Bronchus fibroblast of lung (primary cell): ENCODE results near the genes EIF2B5, AP2M1 and DNAJB11.

DNA sequence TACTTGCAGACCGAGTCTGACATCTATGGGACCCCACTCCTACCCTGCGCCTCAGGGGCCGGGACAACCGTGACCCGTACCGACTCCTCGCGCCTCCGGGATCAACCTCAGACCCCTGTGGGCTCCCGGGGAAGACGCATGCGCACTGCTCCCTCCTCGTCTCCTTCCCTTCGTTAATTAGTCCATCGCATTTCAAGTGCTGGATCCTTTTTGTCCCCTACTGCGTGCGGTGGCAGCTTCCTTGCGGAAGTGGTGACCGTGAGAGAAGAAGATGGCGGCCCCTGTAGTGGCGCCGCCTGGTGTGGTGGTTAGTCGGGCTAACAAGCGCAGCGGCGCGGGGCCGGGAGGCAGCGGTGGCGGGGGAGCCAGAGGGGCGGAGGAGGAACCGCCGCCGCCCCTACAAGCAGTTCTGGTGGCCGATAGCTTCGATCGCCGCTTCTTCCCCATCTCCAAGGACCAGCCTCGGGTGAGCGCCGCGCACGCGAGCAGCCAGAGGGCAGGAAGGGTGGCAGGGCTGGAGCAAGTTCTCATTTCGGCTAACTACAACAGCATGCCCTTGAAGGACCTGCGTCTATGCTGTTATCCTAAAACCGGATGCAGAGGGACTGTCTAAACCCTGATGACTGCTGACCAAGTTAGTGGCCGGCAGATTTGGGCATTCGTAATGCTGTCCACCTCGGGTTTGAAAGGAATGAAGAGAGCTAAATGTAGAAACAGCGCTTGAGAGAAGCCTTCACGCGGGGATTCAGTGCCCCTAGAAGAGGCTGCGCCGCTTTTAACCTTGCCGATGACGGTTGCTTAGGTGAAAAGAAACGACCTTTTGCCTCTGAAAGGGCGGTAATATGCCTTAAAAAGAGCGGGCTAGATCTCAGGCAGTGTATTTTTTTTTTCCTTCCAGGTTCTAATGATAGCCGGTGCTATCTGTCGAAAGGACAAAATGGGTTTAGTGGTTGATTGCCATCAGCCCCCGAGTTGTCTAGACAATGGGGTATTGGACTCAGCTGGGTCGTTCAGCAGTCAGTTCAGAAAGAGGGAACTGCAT, at the start of gene EIF2B5:
Gene EIF2B5 (plus strand): TSS at position 244 of the 1,042 bp plus-strand sequence.
- RAMPAGE, long total RNA = no peak

DNA sequence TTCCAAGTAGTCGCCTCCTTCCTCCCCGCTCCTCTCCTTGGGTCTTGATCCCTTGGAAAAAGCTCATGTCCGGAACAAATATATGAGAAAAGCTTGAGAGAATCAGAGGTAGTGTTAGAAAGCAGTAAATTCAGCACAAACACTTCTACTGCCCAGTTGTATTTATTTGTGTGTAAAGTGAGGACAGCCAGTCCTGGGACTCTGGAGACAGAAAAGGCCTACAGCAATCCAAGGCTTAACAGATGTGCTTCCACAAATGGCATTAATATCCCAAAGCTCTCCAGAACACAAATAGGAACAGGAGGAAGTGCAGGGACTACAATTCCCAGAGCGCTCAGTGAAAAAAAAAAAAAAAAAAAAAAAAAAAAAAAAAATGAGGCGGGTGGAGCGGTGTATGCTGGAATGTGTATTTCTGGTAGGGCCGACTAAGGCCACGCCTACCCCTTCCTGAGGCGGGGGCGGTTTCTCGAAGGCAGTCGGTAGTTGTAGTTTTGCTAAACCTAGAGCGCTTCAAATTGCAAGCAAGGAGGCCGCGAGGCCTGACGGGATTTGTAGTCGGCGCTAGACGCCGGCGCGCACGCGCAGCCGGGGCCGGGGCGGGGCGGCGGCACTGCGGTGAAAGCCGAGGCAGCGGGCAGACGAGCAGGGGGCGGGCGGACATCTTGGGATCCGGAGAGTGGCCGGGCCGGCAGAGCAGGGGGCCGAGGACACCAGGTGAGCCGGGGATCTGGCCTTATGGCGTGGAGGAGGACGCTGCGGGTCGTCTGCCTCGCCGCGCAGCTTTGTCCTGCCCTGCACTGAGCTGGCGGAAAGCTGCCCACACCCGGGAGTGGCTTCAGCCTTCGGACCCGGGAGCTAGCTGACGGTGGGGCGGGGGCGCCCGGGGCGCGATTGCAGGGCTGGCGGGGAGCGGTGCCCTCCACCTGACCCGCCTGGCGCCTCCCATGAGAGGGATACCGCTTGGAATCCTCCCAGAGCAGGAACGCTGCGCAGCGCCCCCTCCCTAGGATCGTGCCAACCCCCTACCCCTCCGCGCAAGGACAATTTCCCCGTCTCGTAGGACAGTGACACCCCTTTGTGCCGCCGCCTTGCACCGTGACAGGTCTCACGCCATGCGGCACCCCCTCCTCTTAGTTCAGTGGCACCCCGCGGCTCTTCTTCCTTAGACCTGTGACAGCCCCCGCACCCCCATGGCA, at the start of gene AP2M1:
Gene AP2M1 (plus strand): TSS at position 610 of the 1,196 bp plus-strand sequence.
- RAMPAGE, long total RNA = start-site peak on the plus strand centred at position 648 of the sequence, 82 bp wide, 3,435 and 2,617 reads in 2 replicates

GRCh38 chr3:184242533-184243183, 6.1 kb downstream of the ALG3 start:
- RAMPAGE, long total RNA = no peak

DNA sequence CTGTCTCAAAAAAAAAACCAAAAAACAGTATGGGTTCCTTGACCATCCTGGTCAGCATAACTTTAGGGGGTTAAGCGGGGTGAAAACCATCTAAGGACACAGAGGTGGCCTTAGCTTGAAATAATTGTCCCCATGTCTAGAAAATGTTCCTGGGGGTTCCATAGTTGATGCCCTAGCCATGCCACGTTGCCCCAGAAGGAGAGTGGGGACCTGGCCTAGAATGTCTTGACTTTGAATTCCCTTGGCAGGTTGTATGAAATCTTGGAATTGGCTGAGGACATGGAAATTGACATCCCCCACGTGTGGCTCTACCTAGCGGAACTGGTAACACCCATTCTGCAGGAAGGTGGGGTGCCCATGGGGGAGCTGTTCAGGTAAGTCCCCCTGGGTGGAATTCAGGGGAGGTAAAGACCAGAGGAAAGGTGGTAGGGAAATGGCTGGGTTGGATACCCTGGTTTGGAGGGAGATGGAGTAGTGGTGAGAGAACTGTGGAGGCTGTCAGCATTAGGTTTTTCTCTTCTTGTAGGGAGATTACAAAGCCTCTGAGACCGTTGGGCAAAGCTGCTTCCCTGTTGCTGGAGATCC, 8.9 kb upstream of the FAM131A start:
- RAMPAGE, long total RNA = no peak

- RAMPAGE, long total RNA = no peak
Measured at GRCh38 chr3:184490961-184491423, 70.6 kb upstream of the EPHB3 start.

GRCh38 chr3:184562206-184562443, 540 bp downstream of the EPHB3 start:
- RAMPAGE, long total RNA = no peak

- RAMPAGE, long total RNA = no peak
Measured at GRCh38 chr3:184579209-184579882, 17.8 kb downstream of the EPHB3 start.

DNA sequence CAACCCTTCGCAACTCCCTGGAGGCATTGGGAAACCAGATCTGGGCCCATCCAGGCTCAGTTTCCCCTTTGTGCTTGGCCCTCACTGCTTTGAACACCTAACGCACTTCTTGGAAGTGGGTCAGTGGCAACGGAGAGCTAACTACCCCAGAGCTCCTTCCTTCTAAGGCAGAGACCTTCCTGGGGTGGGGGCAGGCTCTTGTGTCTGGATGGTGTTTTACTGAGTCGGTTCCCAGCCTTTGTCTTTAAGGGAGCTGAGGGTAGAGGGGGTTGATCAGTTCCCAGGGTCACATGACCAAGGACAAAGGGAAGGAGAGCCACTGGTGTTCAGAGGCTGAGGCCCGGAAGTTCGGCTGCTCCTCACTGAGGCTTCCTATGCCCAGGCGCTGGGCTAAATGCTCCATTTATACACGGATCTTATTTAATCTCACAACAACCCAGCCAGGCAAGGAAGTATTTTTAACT, 20.9 kb downstream of the EPHB3 start:
- RAMPAGE, long total RNA = no peak

DNA sequence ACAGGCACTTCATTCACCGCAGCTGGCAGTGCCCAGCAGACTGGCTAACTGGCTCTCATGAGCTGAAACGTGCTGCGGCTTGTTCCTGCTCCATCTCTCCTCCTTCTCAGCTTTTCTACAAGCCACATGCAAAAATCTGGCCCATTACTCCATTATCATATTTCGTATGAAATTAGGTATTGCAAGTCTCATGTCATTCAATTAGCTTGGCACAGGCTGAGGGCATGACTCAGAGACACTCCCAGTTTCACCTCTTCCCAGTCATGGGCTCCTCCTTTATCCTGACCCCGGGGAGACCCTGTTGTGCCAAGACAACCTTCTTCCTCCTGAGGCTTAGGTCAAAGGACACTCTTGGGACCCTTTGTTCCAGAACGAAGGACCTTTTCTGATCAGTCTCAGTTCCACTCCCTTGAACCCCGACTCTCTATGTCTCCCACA, 59.9 kb downstream of the MAGEF1 start:
- RAMPAGE, long total RNA = no peak

GRCh38 chr3:185428284-185428983, 65.5 kb downstream of the MAP3K13 start:
- RAMPAGE, long total RNA = no peak

DNA sequence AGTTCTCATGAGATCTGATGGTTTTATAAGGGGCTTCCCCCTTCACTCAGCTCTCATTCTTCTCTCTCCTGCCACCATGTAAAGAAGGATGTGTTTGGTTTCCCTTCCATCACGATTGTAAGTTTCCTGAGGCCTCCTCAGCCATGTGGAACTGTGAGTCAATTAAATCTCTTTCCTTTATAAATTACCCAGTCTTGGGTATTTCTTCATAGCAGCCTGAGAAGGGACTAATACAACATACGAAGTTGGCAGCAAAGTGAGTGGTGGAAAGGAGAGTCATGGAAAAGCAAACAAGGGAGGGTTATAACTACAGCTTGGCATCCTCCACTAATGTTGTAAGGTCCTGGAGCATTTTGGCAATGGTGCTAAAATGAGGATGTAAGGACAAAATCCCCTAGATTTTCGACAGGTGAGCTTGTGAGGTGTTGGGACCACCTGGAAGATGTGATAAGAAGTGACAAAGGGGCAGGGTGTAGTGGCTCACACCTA, 5.8 kb upstream of the TMEM41A start:
- RAMPAGE, long total RNA = no peak

DNA sequence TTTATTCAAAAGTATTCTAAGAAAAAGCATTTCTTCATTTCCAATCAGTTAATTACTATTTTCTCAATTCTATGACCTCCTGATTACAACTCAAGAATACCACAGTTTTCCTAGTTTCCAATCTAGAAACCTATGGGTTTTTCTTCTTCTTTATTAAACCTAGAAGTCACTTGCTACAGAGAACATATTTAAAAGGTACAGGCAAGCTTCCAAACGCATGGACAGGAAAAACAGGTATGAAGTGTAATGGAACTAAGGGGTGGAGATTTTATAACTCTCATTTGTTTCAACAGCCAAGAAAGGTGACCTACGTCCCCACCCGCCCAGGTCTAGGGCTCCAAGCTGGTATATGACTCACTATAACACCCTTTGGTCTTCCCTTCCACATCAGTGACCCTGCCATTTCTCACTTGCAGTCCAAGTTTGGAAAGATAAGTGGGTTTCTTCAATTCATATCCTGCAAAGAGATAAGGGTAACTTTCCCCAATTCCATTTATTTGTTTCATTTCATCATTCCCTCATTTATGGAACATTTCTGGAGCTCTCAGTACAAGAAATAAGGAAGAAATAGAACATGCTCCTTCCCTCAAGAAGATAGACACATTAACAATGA, 6.0 kb upstream of the LIPH start:
- RAMPAGE, long total RNA = no peak

GRCh38 chr3:185660423-185660801, 74.3 kb downstream of the SENP2 start:
- RAMPAGE, long total RNA = no peak

- RAMPAGE, long total RNA = no peak
Measured at GRCh38 chr3:185792530-185793308, 32.1 kb downstream of the IGF2BP2 start.

- RAMPAGE, long total RNA = no peak
Measured at GRCh38 chr3:185922555-185923214, 15.1 kb downstream of the TRA2B start.

DNA sequence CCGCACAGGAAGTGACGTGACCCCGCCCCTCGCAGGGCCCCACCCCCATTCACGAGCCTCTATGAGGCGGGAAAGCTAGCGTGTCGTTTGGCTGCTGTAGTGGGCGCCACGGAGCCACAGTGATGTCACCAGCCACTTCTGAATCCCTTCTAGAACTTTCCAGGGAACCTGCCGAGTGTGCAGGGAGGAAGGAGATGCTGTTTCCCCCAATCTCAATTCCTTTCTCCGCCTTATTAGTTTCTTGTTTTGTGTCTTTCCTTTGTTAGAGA, 251 bp upstream of the TRA2B start:
- RAMPAGE, long total RNA = no peak

- RAMPAGE, long total RNA = no peak
Measured at GRCh38 chr3:186078872-186079134, 30.1 kb downstream of the ETV5 start.

- RAMPAGE, long total RNA = no peak
Measured at GRCh38 chr3:186427490-186428076, 65.5 kb upstream of the DGKG start.

DNA sequence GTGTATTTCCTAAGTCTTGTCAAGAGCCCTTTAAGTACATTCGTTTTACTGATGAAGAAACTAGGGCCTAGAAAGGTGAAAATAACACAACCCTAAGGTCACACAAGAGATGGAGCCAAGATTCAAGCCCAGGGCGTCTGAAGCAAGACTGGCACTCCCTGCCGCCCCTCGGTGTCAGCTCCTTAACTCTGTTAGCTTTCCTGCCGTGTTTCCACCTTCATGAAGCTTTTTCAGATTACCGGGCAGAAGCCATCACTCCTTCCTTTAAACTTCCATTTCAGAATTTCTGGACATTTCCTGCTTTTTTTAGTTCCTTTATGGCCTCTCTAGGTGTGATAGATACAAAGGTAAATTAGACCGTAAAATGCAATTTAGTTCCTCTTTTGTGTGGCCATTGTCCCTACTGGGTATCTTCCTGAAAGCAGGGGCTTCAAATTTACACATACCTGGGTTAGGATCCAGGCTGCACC, 595 bp upstream of the TBCCD1 start:
- RAMPAGE, long total RNA = no peak

DNA sequence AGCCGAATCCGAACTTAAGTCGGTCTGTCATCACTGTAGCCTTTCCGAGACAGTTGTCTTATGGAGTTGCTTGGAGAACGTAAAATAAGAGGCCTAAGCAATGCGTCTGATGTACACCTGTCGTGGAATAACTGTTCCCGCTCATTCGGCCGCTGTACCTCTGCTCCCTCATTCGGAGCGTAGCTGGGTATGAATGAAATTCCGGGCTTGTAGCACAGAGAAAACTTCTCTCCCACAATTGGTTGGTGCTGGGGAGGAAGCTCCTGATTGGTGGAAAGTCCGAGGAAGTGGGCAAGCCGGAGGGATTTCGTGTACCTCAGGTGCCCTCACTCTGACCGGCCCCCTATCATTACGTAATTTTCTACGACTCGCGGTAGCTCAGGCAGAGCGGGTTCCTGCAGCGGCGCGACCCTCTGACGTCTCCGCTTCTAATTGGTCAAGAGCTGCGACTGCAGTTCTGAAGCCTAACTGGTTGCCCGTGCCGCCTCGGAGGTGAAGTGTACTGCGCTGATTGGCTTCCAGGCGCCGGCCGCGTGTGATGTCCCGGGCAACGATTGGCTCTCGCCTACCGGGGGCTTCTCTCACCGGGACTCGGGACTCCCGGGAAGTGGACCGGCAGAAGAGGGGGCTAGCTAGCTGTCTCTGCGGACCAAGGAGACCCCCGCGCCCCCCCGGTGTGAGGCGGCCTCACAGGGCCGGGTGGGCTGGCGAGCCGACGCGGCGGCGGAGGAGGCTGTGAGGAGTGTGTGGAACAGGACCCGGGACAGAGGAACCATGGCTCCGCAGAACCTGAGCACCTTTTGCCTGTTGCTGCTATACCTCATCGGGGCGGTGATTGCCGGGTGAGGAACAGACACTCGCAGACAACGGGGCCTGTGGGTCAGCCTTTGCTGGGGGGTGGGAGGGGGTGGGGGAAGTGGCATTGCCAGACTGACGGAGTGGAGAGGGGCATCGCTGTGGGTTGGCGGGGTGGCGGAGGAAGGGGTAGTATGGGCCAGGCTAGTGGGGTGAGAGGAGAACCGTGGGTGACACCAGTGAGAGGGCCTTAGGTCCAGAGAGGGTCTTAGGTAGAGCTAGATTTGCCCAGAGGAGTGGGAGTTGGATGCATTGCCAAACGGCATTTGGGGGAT, at the start of gene DNAJB11:
Gene DNAJB11 (plus strand): TSS at position 597 of the 1,130 bp plus-strand sequence.
- RAMPAGE, long total RNA = start-site peak on the plus strand centred at position 590 of the sequence, 52 bp wide, 982 and 424 reads in 2 replicates